Tongue (tissue), 2 donors: ENCODE measurements around the gene TCHP.

- RAMPAGE, long total RNA: no peak
Observed at GRCh38 chr12:108838837-108839643, 18.3 kb downstream of the SSH1 start.

- RAMPAGE, long total RNA: no peak
Observed at GRCh38 chr12:108845913-108846888, 11.2 kb downstream of the SSH1 start.

GRCh38 chr12:108966341-108966567, 54.6 kb downstream of the SVOP start:
- RAMPAGE, long total RNA: no peak

DNA sequence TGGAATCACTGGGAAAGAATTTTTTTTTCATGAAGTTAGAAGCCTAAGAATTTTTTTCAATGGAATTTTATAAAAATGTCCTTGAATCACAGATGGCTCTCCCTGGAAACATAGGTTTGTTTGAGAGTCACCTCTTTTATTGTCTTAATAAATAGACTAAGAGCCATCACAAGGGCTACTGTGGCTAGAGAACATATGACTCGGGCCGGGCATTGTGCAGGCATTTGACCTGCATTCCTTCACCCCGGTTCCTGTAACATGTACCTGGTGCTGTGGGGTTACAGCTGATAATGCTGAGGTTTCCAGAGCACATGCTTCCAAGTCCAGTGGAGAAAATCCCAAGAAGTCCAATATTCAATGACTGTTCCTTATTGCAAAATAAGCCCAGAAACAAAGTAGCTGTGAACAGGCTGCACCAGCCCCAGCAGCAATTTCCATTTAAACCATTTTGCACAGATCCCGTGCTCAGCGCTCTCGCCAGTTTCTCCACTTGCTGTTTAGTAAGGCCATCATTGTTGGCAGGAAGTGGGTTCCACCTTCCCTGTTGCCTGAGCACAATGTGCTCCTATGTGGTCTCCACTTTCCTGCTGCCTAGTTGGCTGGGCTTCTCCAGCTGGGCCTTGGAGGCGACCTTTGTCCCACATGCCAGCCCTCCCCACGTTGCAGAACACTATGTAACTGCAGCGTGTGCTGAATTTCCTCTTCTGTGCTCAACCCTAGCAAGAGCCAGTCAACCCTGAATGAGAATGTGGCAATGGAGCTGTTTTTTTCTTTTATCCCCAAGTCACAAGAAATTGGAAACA, 838 bp upstream of the ACACB start:
- RAMPAGE, long total RNA: no peak

- RAMPAGE, long total RNA: no peak
Observed at GRCh38 chr12:109132452-109133159, 16.2 kb downstream of the ACACB start.

GRCh38 chr12:109134082-109134621, 17.8 kb downstream of the ACACB start:
- RAMPAGE, long total RNA: no peak

DNA sequence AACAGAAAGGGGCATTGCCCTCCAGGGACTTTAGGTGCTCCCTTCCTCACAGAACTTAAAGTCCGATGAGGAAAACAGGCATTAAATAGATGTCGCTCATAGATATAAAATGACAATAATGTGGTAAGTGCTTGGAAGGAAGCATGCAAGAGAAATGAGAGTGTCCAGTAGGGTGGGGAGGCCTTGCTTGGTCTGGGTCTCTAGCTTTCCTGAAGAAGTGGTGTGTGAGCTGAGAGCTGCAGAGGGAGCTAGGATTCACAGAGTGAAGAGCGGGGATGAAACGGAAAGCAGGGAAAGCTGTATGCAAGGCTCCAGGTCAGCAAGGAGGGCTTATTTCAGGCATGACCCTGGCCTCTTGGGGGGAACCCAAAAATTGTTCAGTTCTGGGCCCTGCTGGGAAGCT, 11.7 kb downstream of the UBE3B start:
- RAMPAGE, long total RNA: no peak

DNA sequence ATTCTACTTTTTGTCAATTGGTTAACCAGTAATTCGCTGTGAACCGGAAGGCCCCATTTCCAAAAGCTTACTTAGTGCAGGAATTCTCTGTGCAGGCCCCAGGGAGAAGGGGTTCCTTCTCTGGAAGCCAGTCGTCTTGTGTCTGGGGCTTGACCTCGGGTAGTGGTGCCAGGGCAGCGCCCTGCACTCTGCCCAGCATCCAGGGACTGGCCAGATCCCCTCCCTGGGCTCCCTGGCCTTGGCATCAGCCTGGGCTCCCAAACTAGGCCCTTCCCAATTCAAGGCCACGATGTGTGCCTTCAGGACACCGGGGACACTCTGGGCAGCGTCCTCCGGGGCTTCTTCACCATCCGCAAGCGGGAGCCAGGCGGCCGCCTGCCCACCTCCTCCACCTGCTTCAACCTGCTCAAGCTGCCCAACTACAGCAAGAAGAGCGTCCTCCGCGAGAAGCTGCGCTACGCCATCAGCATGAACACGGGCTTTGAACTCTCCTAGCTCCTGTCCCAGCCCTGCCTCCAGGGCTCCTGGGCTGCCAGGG, 38.9 kb downstream of the MMAB start:
- RAMPAGE, long total RNA: no peak

GRCh38 chr12:109754024-109754272, 40.3 kb downstream of the FAM222A start:
- RAMPAGE, long total RNA: no peak

- RAMPAGE, long total RNA: no peak
Observed at GRCh38 chr12:109857497-109857934, 22.8 kb downstream of the GLTP start.

GRCh38 chr12:109864210-109864809, 16.0 kb downstream of the GLTP start:
- RAMPAGE, long total RNA: no peak

- RAMPAGE, long total RNA: no peak
Observed at GRCh38 chr12:109899929-109900738, at the start of gene TCHP. TCHP (plus strand) TSS chr12:109900274.

DNA sequence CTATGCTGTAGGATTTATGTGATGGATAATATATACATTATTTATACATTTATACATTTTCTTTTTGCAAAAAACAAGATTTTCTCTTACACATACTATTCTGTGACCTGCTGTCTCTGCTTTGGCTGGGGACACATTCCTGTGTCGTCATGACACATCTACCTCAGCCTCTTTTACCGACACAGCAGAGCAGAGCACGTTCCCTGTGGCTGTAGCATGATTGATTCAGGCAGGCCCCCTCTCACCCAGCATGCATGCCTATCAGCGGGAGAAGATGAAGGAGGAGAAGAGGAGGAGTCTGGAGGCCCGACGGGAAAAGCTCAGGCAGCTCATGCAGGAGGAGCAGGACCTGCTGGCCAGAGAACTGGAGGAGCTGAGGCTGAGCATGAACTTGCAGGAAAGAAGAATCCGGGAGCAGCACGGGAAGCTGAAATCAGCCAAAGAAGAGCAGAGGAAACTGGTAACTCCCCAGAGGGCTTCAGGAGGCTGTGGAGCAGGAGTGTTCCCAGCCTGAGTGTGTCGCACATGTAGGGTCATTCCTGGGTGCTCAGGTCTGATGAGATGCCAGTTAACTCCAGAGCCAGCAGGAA, 3.7 kb downstream of the TCHP start:
- RAMPAGE, long total RNA: no peak

DNA sequence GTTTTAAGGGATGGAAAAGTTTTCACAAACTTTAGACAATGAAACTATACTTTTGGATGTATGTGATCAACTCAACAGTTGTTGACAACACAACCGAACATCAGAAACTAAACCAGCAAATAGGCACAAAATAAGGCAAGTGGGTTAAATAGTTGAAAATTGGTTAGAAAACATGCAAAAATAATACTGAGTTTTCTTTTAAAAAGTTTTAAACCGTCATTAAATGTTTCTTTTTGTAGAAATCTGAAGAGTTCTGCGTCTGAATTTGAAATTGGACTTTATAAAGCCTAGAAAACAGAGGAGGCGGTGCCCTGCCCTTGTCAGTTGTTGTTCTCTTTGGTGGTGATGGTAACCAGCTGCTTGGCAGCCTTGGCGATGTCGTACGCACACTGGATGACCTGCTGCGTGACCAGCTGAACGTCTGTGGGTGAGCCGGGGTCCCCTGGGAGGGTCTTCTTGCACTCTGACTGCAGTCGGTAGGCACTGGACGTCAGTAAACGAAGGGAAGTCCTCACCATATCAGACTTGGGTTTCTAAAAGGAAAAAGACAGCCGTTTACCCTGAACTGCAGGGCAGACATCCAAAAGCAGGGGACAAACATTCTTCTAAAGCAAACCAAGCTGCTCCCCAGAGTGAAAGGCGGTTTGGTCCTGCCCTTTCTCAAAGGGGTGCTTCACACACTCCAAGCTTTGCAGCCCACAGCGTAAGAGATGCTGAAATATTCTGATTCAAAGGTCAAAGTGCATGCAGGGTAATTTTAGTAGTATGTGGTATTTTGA, 32.8 kb downstream of the TCHP start:
- RAMPAGE, long total RNA: no peak

- RAMPAGE, long total RNA: no peak
Observed at GRCh38 chr12:109995202-109996162, 686 bp downstream of the GIT2 start.

- RAMPAGE, long total RNA: no peak
Observed at GRCh38 chr12:110018913-110019547, 19.8 kb downstream of the ANKRD13A start.

GRCh38 chr12:110027602-110028153, 20.6 kb downstream of the C12orf76 start:
- RAMPAGE, long total RNA: no peak

- RAMPAGE, long total RNA: no peak
Observed at GRCh38 chr12:110028272-110028734, 20.0 kb downstream of the C12orf76 start.

DNA sequence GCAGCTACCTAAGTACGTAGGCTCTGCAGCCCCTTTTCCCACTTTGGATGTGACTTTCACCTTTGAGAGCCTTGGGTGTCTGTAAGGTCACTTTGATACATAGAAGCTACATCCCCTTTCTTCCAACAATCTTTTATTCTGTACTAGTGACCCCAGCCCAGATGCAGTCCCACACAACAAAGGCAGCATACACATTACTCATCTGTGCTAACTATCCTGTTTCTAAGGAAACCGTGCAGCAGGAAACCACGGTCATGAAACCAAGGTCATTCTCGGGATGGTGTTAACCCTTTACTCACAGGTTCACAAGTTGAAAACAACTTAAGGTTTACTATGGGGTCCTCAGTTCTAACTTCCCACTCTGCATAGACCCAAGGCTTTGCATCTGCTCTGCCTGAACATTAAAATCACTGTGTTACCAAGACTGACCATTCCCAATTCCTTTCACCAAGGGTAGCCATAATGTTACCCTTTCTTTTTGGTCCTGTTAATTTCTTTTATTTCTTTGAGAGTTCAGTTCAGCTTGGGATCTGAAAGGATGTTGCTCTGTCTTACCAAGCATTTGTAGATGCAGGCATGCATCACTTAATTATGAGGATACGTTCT, 75.5 kb downstream of the IFT81 start:
- RAMPAGE, long total RNA: no peak

DNA sequence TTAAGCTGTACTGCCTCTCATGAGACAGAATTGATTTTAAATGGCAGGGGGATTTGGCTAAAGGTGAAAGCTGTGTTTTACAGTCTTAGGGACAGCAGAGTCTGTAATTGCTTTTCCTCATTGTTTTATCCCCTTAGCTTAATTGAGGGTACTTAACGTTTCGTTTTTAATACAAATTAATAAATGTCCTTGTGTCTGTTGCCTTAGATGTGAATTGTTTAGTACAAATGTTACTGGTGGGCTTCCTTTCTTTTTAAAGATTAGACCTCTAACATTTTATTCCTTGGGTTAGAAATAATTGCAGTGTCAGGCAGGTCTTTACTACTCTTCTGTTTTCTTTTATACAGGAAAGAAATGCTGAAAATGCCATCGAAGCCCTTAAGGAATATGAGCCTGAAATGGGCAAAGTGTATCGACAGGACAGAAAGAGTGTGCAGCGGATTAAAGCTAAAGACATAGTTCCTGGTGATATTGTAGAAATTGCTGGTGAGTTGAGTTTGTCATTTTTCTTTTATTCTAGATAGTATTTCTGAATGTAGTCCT, 15.3 kb downstream of the ATP2A2 start:
- RAMPAGE, long total RNA: no peak